Renal cortical epithelial cell (primary cell): ENCODE measurements around a stretch of chr6.

DNA sequence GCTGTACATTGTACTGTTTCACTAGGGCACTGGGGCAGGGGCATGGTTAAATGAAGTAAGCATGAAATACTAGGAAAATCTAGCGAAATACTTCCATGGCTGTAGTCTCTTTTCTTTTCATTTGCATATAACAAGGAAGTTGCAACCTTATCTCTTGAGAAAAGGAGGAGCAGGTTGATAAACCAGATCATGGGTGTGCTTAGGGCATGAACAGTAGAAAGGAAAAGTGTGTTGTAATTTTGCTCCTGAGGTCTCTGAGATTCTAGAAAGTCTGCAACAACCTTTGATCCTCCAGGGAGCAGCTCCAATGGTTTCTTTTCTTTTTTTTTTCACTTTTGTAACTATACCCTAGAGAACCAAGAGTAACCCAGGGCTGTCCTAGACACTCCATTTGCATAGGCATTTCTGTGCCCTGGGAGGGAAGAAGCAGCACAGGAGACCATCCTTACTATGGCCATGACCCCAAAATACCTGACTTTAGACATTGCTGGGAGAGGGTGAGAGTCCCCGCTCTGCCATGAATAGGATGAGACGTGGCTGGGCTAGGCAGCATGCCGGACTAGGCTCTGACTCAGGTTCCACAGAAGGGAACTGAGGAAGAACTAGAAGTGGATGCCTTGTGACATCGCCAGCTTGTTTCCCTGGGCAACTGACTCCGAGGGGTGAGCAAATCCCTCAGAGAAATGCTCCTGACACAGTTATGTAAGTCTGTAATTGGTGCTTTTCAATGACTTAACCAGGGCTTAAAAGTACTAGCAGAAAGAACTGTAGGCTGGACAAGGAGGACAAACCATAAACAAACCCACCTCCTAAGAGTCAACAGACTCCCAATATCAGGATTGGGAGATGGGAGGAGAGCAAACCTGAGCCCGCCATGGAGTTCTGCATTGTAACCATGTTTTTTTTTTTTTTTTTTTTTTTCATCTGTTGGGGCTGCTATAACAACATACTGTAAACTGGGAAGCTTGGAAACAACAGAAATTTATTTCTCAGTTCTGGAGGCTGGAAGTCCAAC, 756 bp upstream of the ADTRP start:
- RRBS, result no CpG with 5 or more reads among the region's 7 CpGs

DNA sequence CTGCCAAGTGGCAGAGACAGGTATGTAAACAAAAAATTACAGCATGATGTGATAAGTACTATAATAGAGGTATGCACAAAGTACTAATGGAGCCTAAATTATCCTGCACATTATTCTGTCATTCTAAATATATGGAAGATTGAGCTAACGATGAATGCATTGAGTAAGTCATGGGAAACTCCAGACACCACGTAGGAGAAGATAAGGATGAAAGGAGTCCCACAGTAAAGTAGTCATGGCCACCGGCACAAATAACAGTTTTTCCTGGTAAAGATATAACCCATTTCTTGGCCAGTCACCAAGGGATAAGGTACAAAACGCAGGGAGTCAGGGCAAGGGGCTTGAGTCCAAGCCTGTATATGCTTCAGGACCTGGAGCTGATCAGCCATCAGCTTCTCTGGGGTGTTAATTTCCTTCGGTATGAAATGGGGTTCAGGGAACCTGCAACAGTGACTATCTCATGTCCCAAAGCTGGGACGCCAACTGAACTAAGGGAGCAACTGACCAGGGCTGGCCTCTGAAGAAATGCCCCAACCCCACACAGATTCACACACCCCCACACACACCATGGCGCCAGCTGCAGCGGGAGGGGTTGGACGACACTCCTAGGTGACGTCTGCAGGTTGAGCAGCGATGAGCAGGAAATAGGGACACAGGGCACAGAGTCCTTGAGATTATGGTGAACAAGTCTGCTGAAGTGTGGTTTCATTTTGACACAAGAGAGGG, 7.2 kb upstream of the ADTRP start:
- RRBS, result no CpG with 5 or more reads among the region's 11 CpGs

- RRBS, result no CpG with 5 or more reads among the region's 6 CpGs
Observed at GRCh38 chr6:11805224-11805710, 26.7 kb upstream of the ADTRP start.

DNA sequence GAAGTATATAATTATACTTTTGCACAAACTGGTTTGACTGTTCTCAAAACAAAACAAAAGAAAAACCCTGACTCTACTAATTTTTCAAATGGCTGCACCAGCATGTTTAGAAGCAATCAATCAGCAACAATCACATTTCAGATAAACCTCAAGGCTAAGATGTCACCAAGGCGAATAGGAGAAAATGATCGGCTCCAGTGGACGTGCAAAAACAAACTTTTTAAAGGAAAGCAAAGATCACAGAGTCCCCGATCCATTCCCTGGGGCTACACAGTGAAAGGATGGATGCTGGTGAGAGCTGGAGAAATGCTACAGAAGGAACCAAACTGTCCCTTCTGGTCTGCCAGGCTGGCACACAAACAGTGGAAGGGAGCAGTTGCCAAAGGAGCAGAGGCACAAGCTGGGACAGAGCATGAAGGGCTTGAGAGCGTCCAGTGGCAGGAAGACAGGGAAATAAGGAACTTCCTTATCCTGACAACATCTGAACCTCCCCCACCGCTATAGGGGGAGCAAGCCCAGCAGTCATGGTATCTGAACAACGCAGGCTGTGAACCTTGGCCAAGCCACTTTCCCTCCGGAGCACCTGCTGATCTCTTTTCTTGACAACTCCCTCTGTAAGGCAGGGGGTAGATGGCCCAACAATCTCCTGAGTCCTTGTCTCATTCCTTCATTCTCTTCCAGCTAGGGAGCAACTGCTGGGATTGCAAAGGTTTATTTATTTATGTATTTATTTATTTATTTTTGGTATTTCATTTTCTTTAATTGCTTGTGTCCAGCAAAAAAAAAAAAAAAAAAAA, 73.7 kb upstream of the HIVEP1 start:
- RRBS, result no CpG with 5 or more reads among the region's 8 CpGs

GRCh38 chr6:12122477-12122952, 110.4 kb downstream of the HIVEP1 start:
- RRBS, result 85% methylated on average over 2 of the region's 6 CpGs

- RRBS, result no CpG with 5 or more reads among the region's 6 CpGs
Observed at GRCh38 chr6:12130571-12131171, 118.6 kb downstream of the HIVEP1 start.

DNA sequence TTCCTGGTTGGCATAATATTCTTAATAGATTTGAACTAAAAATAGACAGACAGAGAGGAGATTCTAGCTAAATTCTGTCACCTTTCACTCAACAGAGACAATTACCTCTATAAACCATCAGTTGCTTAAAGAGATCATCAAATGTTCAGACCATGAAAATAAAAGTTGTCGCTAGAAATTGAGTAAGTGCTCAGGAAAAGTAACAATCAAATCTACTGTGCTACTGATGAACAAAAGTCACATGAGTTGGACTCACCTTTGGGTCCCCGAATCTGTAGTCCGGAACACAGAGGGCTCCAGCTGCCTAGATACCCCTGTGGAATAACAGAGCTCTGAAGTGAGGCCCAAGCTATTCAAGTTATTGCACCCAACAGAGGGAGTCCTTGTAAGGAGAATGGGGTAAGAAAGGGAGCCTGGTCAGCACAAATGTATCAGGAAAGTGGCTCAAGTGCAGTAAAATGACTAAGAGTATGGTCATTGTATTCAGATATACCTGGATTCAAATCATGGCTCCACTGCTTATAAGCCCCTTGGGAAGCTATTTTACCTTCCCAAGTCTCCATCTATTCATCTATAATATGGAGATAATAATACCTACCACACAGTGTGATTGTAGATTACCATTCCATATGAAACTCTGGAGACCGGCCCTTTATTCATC, 20.9 kb downstream of the EDN1 start:
- RRBS, result no CpG with 5 or more reads among the region's 4 CpGs

DNA sequence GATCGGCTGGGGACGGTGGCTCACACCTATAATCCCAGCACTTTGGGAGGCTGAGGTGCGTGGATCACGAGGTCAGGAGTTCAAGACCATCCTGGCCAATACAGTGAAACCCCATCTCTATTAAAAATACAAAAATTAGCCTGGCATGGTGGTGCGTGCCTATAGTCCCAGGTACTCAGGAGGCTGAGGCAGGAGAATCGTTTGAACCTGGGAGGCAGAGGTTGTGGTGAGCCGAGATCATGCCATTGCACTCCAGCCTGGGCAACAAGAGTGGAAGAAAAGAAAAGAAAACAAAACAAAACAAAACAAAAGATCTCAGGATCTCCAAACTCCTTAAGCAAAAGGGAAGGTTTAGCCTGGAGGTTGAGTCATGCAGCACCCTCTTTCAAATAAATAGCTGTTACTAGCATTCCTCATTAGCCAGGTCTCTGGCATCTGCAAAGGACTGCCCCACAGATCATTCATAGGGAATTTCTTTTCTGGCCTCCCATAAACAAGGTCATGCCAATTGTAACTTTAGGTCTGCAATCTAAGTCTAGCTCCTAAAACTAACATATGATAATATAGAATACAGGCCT, 37.1 kb downstream of the EDN1 start:
- RRBS, result no CpG with 5 or more reads among the region's 7 CpGs

- RRBS, result no CpG with 5 or more reads among the region's 14 CpGs
Observed at GRCh38 chr6:12408602-12409281, 118.6 kb downstream of the EDN1 start.

DNA sequence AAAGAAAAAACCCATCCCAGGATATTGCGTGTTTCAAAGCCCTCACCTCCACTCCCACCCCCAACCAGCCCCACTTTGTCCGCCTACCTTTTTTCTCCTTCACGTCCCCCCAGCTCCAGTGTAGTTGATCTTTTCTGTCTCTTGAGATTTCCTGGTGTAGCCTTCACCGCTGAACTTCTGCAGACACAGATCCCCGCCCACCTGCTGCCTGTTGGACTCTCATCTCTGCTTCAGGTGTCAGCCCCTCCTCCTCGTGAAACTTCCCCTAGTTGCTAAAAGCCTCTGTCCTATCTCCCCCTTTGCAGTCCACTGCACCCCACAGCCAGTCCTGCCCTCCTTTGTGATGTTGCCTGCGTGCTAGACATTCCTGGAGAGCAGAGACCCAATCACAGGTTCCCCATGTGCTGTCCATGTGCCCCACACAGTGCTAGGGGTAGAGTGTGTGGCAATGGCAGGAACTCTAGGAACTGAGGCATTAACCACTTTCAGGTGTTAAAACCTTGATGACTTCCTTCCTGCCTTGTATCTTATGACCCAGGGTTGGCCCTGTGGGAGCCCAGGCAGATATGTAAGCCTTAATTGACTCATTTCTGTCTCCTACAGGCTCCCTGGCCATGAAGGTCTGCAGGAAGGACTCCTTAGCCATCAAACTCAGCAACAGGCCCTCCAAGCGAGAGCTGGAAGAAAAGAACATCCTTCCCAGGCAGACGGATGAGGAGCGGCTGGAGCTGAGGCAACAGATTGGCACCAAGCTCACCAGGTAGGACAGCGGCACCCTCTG, 98.7 kb downstream of the TBC1D7 start:
- RRBS, result no CpG with 5 or more reads among the region's 11 CpGs

- RRBS, result no CpG with 5 or more reads among the region's 5 CpGs
Observed at GRCh38 chr6:13274939-13275453, 53.3 kb downstream of the TBC1D7 start.

- RRBS, result no CpG with 5 or more reads among the region's 8 CpGs
Observed at GRCh38 chr6:13275454-13275999, 52.8 kb downstream of the TBC1D7 start.

- RRBS, result no CpG with 5 or more reads among the region's 15 CpGs
Observed at GRCh38 chr6:13302175-13303152, 25.9 kb downstream of the TBC1D7 start.

GRCh38 chr6:13405949-13406585, 77.7 kb upstream of the TBC1D7 start:
- RRBS, result no CpG with 5 or more reads among the region's 13 CpGs

DNA sequence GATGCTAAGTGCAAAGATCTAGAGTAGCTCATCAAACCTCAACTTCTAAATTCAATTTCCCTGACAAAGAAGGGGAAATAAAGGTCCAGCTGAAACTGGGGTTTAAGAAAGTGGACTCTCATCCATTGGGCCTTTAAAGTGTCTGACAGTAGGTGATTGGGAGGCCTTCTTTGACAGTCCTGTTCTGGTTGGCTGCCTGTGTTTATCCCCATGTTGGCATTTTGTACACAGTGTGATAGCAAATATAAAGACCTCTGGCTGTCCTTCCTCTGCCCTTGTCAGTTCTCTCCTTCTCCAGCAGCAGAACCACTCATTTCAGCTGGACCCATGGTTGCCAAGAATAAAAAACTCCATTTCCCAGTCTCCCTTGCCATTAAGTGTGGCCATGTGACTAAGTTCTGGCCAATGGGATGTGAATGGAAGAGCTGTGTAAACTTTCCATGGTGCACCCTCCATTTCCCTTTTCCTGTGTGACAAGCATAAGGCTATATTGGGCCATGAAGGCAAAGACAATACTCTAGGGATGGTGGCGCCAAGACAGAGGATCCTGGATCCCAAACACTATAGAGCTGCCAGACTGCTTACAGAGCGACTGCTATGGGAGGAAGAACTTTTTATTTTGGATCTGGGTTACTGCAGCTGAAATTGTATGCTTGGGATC, 78.4 kb upstream of the TBC1D7 start:
- RRBS, result no CpG with 5 or more reads among the region's 2 CpGs

DNA sequence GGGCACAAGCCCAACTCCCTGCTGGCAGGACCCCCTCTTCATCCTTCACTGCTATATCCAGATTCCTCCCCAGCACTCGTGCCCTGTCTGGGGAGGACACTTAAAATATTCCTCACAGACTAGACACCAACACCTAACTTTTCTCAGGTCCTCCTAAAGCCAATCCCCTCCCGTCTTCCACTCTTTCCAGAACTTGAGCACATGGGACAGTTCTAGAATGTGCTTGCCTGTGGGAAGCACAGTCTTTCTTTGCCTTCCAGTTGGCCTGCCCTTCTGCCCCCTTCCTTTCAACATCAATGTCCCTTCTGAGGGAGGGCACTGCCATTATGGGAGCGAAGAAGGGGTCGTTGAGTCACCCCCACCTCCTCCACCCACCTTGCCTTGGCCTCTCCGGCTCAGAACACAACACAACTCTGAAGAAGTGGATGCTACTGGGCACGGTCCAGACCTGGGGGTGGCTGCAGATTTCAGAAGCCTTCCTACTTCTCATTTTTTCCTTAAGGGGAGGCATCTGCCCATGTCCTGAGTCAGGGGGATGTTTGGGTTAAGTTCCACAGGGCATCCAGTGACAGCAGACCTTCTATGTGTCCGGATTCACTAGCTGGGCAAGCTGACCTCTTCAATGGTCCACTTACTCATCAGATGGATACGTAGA, 72.2 kb downstream of the GFOD1 start:
- RRBS, result no CpG with 5 or more reads among the region's 8 CpGs

DNA sequence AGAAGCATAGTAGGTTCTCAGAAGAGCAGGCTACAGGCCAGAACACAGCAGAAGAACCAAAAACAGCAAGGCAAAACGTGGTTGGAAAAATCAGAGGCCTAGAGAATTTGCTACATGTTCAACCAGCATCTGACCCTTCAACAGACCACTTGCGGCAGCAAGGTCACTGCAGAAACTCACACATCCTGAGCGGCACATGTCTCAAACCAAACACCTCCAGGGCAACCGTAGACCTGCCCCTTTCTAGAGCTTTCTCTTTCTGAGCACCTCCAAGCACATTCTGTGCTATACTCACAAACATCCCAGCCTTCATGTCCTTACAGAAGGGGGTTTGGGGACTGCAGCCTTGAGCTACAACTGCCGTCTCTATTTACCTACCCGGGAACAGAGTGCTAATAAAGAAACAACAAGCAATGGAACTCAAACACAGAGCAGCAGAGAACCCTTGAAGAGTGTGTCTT, 52.6 kb downstream of the GFOD1 start:
- RRBS, result no CpG with 5 or more reads among the region's 6 CpGs

DNA sequence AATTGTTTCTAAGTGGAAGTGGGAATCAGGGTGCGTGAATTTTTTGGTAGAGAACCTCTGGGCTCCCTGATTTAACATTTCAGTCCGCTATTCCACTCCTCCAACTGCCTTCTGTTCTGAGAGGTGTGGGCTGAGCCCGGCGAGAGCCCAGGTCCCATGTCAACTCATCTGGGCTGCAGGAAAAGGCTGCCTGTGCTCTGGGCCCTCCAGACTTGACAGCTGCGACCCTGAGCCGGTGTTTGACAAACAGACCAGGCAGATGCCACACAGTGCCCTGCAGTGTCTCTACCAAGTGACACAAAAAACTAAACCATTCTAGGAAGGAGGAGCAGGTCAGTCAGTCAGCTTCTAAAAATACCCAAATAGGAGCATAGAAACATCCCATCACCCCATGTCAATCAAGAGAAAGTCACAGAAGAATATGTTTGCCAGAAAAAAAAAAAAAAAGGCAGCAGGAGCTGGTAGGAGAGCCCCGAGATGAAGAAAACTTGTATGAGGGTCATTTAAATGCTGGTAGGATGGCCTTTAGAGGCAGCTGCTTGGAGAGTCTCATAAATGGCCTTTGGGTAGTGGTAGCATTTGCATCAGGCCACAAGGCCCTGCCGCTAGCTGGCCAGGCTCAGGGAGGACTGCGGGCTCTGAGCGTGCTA, 36.5 kb upstream of the GFOD1 start:
- RRBS, result 63% methylated on average over 4 of the region's 10 CpGs

GRCh38 chr6:13559946-13560349, 14.5 kb upstream of the SIRT5 start:
- RRBS, result no CpG with 5 or more reads among the region's 2 CpGs

GRCh38 chr6:13712405-13712975, 855 bp upstream of the RANBP9 start:
- RRBS, result no CpG with 5 or more reads among the region's 9 CpGs